ENCODE measurements around the gene ATMIN.

DNA sequence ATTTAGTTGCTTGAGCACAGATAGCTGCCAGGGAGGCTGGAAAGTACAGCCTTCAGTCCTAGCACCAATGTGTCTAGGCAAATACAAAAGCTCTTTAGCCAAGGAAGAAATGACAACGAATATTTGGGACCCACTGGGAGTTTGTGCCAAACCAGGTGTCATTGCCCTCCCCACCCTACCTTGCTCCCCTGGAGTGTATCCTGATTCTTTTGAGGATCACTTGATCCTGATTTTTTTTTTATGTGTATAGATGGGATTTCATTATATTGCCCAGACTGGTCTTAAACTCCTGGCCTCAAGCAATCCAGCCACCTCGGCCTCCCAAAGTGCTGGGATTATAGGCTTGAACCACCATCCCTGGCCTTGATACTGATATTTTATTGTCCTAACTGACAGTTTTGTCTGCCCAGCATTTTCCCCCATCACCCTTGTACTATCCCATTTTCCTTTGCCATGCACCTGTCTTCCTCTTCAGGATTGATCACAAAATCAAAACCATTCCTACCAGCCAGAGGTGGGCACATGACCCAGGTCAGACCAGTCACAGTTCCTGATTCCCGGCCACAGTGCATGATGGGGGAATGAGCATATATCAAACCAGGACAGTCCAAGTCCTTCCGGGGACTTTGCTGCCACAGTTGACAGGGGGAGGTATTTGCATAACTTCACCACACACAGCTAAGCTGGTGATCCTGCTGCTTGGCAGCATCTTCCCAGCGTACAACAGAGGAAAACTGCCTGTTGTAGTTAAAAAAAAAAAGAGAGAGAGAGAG is 493.7 kb downstream of the WWOX start:
- RRBS = no CpG with 5 or more reads among the region's 5 CpGs

GRCh38 chr16:78828742-78829615 is 729.5 kb downstream of the WWOX start:
- RRBS = no CpG with 5 or more reads among the region's 3 CpGs

DNA sequence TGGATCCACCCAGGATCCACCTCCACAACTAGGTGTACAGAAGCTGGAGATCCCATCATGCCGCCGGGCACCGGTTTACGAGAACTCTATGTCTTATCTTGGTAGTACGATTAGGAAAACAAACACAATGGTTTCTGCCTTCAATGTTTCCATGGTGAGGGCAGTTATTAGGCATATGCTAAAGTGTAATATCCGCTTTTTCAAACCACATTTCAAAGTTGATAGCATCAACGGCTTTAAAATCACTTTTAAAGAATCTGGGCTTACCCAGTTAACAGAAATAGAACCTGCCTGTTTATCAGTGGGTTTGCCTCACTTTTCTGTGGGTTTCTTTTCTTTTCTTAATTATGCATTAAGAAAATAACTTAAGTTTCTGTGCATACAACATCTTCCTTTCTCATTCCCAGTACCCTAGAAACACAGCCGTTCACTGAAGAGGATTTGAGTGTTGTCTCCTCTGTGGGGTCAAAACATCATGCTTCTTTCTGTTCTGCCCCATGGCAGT is 705.5 kb downstream of the MAF start:
- RRBS = no CpG with 5 or more reads among the region's 8 CpGs

DNA sequence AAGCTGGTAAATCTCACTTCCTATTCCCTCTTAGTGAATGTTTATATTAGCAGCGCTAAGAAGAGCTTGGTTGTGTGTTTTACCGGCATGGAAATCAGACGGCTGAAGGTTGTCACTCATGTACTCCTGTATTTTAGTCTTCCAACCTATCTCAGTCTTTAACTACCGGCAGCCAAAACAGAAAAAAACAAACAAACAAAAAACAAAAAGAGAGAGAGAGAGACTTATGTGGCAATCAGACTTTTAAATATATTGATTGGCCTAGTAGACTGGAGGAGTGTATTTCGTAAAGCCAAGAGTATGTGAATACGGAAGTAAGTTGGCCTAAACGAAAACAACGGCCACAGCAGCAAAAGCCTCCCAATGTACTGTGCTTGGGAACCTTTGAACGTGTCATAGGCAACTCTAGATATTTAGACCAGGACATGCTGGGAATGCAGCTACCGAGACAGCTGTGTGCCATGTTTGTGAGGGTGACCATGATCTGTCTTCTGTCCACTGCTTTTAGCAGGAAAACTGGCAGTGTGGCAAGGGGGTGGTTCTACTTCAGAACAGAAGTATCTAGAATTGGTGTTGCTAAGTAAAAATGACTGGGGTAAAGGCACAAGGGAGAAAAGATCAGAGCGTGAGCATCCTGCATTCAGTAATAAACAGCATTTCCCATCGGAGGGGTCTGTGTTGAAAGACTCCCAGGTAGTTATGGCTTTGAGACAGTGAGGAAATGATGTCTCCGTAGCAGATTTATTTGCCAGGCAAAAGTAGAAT is 7.5 kb downstream of the MAF start:
- RRBS = 76% methylated on average over 2 of the region's 13 CpGs

GRCh38 chr16:79595194-79595633 is 5.3 kb downstream of the MAF start:
- RRBS = no CpG with 5 or more reads among the region's 5 CpGs

- RRBS = no CpG with 5 or more reads among the region's 7 CpGs
Measured at GRCh38 chr16:79845644-79846241, 245.2 kb upstream of the MAF start.

GRCh38 chr16:80050922-80051392 is 450.4 kb upstream of the MAF start:
- RRBS = no CpG with 5 or more reads among the region's 10 CpGs

- RRBS = no CpG with 5 or more reads among the region's 3 CpGs
Measured at GRCh38 chr16:80056528-80056727, 455.9 kb upstream of the MAF start.

DNA sequence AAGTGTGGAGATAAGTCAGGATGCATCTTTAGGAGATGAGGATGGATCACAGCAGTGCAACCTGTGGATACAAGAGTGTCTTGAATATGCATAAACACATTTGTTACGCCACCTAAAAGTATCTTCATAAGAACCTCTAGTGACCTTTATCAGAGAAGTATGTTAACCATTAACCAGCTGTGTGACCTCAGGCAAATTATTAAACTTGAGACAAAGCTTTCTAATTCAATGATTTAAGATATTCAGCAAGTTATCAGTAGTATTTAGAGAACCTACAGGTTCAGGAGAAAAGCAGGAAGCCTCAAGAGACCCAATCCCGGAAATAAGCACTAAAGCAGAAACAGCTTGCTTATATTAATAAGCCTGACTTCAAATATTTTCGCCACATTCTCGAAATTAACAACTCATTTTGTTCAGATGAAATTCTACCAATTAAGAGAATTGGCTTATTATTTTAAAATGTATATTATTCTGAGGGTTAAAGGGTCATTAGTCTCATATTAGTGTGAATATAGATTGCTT is 9.3 kb downstream of the CMC2 start:
- RRBS = no CpG with 5 or more reads among the region's 4 CpGs

GRCh38 chr16:81035311-81036019 is at the start of gene ATMIN:
TSS of gene ATMIN (plus strand) at chr16:81035842.
- RRBS = 3% methylated on average over 21 of the region's 60 CpGs

- RRBS = no CpG with 5 or more reads among the region's 10 CpGs
Measured at GRCh38 chr16:81042050-81042725, 6.5 kb downstream of the ATMIN start.

GRCh38 chr16:81043937-81045024 is 8.6 kb downstream of the ATMIN start:
- RRBS = no CpG with 5 or more reads among the region's 15 CpGs

GRCh38 chr16:81077412-81078379 is 658 bp upstream of the C16orf46 start:
- RRBS = no CpG with 5 or more reads among the region's 38 CpGs

DNA sequence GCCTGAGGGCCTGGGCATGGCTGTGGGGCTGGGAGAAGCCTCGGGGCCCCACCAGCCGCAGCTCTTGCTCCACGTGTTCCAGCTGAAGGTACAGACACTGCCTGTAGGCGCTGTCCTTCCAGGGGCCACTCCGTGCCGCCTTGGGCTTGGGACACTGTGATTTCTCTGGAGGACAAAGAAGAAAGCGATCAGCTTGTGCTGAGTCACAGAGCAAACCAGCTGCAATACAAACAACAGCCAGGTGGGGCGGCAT is 45.1 kb upstream of the GCSH start:
- RRBS = no CpG with 5 or more reads among the region's 8 CpGs

- RRBS = no CpG with 5 or more reads among the region's 3 CpGs
Measured at GRCh38 chr16:81260995-81261384, 22.5 kb downstream of the BCO1 start.

GRCh38 chr16:81266099-81266638 is 27.7 kb downstream of the BCO1 start:
- RRBS = no CpG with 5 or more reads among the region's 4 CpGs

DNA sequence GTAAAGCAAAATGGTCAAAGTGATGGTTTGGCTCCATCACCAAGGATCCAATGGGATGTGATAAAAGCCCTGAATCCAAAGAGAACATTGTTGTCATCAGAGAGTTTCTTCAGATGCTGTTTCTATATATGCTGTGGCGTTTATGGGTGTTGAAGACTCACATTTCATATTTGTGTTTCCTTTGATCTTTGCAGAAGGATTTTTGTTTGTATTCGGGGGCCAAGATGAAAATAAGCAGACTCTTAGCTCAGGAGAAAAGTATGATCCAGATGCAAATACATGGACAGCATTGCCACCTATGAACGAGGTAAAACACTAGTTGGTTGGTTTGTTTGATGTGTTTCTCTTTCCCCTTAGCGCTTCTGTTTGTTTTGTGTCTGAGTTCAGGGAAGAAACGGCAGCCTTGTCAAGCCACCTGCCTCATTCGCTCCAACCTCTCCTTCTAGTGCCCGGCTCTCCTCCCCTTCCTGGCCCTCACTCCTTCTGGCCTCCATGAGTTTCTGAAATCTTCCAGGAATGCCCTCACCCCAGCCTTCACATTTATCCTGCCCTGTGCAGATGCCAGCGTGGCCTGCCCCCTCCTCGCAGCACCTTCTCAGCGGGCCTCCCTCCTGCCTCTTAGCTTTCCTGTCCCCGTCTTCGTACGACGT is 47.7 kb downstream of the GAN start:
- RRBS = no CpG with 5 or more reads among the region's 14 CpGs

DNA sequence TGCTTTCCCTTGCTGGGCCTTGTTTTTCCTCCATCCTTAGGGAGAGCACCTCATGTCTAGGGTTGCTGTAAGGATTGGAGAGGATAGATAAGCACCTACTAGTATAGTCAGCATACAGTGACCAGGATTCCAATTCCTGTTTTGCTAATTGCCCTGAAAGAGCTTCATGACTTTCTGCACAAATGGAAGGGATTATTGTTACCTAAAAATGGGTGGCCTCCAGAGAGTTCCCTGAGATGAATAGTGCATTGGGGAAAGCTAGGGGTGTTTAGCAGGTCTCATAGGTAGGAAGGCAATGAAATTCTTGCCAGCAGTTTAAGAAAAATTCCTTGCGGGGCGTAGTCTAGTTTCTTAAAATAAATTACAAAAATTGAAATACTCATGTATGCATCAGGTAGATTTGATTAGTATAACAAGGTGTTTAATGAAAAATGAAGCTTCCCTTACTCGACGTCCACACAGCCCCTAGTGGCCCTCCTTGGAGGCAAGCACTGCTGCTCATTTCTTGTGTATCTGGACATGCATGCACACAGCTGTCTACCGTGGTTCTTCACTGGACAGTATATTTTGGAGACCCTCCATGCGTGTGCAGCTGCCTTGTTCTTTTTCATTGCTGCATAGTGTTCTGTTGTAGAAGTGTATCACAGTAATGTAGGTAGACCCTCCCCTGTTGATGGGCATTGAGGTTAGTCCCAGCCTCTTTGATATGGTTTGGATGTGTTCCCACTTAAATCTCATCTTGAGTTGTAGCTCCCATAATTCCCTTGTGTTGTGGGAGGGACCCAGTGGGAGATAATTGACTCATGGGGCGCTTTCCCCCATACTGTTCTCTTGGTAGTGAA is 6.0 kb downstream of the CMIP start:
- RRBS = no CpG with 5 or more reads among the region's 7 CpGs

DNA sequence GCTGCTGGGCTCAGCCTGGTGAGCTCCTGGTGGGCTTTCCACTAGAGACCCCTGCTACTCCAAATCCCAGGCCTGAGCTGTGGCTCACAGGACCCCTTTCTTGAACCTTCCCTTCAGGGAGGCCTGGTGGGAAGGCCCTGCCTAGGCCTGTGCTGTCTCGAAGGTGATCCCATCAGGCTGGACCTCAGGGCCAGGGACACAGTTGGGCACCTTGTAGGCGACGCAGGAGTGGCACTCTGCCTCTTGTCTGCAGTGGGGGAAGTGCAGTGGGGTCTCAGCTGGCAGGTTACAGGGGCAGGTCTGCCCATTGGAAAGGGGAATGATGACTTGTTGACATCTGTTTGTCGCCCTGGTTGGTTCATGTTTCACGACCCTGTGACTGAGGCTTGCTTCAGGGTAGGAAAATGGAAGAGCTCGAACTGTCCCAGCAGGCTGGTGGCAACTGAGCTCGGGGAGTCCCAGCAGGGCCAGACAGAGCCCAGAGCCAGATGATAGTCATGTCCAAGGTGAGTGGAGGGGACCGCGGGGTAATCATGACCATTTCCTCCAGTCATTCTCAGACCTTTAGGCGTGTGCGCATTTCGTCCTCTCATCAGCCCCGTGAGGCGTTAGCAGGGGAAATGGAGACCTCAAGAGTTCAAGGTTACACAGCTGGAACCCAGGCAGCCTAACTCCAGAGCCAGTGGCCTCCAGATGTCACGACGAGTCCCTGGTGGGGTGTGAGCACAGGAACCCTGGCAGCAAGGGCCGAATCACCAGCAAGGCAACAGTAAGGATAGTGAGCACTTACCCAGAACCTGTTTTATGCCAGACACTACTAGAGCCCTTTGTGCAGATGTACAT is 11.3 kb downstream of the CMIP start:
- RRBS = no CpG with 5 or more reads among the region's 17 CpGs

- RRBS = no CpG with 5 or more reads among the region's 23 CpGs
Measured at GRCh38 chr16:81456563-81457351, 12.1 kb downstream of the CMIP start.

Measured in AG04449 (cell line).